Osteocyte (in vitro differentiated cells): Measurements from ENCODE around the genes GRXCR2 and PPP2R2B.

DNA sequence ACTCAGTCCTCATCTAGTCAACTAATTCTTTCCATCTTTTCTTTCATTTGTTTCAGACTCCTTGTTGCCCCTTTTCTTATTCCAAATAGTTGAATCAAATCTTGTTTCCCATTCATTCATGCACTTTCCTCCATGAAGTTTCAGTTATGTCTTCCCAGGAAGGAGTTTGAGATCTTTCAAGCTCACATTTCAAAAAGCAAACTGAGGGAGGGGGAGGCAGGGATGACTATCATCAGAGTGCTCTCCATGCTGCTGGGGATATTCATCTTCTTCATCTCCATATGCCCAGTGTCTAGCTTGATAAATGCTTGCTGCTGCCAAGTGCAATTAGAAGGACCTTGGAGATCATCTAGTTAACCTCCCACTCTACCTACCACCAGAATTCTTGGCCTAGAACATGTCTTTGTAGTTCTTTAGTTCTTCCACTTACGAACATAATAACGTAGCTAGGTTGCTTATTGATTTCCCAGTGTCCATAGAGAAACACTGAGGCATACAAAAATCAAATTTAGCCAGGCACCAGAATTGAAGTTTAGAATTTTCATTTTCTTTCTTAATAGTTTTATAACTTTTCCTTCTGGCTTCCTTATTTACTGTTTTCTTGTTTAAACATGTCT is 14.4 kb downstream of the NR3C1 start:
- PRO-cap = no peak

DNA sequence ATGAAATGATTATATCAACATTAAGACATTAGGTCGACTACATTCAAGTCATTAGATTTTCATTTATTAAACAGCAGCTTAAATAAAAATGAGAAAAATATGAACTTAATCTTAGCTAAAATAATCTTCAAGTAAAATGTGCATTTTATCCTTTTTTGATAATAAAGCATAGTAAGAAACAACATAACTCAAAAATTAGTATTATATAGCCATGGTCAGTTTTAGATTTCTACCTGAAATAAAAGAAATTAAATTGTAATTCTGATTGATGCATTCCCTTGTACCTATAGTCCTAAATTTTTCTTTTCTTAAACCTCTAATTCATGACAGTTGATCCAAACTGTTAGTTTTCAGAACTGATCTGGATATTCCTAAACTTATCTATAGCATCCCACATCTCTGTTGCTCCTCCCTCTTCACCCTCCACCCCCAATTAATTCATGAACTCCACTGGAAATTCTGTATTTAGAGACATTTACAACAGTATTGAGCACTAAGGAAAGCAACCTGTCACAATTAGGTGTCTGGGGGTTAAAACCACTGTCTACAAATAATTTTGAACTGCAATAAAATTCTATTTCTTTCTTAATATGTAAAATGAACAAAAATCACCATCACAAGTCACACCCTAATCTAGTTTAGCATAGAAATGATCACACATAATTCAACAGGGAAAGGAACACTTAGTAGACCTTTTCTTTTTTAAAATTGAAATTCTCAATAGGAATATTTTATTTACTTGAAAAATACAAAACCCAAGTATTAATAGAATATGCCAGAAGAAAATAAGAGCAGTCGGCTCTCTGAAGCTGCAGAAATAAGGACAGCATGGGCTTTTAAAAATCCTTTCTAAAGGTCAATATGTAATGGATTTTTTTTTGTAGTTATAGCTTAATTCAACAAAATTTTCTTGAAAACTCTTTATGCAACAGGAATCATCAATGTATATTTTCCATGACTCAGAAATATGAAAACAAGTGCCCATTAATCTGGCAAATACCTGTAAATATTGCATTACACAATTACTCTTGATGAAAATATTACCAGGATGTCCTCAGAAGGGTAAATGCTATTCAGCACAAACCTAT is 8.6 kb downstream of the NR3C1 start:
- PRO-cap = no peak

GRCh38 chr5:143432648-143433558 is 29.4 kb upstream of the NR3C1 start:
- PRO-cap = no peak

DNA sequence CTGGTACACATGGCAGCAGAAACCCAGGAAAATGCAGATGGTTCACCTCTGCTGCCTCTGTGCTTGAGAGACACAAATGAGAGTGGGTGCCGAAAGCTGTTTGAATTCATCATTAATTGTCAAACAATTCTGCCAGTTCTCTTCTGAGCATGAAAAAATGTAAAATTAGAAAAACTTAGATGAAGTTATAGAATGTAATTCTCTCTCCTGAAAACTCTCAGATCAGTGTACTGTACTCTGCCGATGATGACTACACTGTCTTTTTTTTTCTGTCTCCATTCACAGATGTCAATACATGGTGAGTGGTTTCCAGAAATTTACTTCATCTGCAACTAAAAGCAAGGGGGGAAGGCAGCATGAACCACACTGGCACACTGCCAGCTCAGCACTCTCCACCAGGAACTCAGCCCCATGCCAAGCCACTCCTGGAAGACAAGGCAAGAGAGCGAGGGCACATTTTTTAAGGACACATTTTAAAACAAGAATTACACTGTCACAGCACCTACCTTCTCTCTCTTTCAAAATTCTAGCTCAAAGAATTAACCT is 75.2 kb downstream of the HMHB1 start:
- PRO-cap = no peak

- PRO-cap = no peak
Observed at GRCh38 chr5:144189524-144190487, 19.1 kb downstream of the KCTD16 start.

GRCh38 chr5:145646047-145647063 is 188.8 kb downstream of the PRELID2 start:
- PRO-cap = no peak

GRCh38 chr5:145728014-145728756 is 107.0 kb downstream of the PRELID2 start:
- PRO-cap = no peak

DNA sequence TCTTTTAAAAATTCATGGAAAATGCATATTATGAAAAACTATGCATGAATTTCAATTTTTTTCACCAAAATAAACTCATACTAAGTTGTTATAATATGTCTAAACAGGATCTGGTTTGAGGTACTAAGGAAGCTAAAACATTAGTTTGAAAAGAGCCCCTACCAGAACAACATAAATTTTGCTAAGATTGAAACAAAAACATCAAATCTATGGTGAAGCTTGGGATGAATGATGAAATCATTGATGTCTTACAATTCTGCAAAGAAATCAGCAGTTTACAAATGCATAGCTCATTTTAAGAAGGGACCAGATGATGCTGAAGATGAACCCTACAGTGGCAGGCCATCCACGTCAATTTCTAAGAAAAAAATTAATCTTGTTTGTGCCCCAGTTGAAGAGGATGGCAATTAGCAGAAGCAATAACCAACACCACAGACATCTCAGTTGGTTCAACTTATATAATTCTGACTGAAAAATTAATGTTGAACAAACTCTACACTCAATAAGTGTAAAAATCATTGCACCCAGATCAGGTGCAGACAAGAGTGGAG is 80.6 kb downstream of the PRELID2 start:
- PRO-cap = no peak

DNA sequence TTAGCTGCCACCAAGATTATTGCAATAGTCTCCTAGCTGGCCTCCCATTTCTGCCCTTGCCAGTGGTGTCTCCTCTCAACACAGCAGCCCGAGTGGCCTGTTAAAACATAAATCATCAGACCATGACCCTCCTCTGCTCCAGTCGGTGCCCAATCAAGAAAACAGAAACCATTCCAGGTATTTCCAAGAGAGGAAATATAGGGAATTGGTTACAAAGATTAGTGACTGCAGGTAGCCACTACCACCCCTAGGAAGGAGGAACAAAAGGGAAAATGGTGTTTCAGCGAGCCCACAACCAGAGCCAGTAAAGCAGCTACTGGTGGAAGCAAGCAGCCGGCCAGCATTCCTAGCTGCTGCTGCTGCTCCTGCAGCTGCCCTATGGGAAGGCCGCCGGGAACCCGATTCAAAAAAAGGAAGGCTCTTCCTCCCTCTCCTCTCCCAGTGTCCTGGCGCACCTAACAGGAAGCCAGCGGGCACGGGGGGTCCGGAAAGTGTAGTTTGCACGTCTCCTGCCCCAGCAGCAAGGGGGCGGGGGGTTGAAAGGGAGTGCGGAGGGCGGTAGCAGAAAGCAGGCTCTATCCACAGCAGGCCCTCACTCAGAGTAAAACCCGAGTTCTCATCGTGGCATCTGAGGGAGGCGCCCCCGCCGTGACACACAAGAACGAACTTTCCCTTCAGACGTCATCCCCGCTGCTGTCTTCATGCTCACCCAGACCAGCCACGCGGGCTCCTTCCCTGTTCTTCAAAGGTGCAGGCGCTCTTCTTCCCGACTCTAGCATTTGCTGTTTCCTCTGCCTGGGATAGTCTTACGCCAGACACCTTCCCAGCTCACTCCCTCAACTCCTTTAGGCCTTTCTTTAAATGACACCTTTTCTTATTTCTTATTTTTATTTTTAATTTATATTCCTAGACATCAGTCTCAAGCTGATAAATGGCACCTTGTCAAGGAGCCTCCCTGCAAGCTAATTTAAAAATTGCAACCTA is 16.5 kb downstream of the GRXCR2 start:
- PRO-cap = unidirectional peak, minus-strand start at position 603 of the sequence

DNA sequence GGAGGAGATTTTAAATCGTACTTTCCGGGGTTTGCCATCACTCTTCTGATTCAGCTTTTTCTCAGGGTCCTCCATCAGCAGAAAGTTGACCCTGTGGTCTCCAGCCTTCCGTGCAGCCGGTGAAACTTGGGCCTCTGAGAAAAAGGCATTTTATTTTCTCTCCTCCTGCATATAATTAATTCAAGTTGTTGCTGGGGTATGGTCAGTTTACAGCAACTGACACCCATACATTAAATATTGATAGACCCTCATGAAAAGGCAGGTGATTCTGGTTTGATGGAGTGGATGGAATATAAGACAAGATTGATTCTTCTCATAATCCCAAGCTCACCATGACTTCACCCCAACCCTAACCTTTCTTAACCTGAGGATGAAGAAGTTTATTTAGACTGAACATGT is at the start of gene GRXCR2:
Gene GRXCR2 (minus strand): TSS at position 121 of the 399 bp plus-strand sequence.
- PRO-cap = no peak

- PRO-cap = no peak
Observed at GRCh38 chr5:145965577-145966335, 29.4 kb downstream of the SH3RF2 start.

DNA sequence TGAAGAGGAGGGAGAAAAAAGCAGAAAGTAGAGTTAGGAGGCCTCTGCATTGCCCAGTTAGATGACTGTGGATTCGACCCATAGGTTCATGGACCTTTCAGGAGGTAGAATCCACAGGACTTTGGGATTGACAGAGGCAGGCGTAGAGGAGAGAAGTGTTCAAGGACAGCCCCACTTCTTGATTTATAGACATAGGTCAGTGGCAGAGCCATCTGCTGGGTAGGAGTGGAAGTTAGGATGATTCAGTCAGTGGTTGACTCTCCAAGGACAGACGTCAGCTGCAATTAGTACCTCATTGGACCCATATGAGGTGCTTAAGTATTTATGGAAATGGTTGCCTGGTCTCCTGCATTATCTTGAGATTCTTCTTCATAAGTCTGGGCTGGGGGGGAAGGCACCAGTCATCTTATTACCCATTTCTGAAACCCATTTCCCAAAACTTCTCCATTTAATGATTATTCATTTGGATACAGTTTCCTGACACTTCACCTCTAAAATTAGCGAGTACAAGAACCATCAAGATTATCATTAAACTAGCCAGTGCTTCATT is 70.9 kb downstream of the SH3RF2 start:
- PRO-cap = no peak

DNA sequence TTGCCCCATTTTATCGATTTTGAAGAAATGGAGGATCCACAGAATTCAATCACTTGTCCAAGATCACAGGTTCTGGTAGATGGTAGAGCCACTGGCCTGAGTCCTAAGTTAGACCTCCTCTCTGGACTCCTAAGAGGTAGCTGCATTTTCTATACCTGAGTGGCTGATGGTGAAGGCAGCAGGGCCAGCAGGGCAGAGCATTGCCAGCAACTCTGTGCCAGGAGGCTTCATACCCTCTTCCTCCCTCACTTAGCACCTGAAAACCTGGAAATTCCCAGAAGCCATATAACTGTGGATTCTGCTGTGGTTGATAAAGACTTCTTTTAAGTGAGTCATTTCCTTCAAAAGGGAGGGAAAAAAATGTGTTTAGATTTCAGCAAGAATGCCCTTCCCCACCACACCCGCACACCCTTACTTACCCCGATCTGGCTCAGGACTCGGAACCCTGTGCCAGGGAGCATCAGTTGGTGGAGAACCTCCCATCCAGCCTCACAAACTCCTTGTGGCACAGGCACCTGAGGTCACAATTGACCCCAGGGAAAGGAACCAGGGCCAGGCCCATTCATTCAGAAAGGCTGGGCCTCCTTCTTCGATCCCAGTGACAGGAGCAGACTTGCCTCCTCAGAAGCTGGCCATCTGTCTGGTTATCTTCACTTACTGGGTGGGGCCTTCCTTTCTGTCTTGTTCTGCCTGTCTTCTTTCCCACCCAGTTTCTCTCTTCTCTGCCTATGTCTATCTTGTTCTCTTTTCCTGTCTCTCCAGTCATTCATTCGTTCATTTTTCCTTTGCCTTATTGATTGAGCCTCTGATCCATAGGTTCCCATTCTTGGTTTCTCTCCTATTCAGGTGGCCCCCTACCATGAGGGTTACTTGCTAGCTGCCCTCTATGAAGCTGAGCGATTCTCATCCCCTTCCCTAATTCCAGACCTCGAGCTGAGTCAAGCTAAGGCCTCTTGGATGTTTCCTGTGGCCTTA is 62.6 kb downstream of the PLAC8L1 start:
- PRO-cap = no peak

GRCh38 chr5:146202844-146203529 is 418 bp upstream of the RBM27 start:
- PRO-cap = unidirectional peak, minus-strand start at chr5:146203028; bidirectional peak, plus-strand start at chr5:146203605, minus-strand start at chr5:146203402

DNA sequence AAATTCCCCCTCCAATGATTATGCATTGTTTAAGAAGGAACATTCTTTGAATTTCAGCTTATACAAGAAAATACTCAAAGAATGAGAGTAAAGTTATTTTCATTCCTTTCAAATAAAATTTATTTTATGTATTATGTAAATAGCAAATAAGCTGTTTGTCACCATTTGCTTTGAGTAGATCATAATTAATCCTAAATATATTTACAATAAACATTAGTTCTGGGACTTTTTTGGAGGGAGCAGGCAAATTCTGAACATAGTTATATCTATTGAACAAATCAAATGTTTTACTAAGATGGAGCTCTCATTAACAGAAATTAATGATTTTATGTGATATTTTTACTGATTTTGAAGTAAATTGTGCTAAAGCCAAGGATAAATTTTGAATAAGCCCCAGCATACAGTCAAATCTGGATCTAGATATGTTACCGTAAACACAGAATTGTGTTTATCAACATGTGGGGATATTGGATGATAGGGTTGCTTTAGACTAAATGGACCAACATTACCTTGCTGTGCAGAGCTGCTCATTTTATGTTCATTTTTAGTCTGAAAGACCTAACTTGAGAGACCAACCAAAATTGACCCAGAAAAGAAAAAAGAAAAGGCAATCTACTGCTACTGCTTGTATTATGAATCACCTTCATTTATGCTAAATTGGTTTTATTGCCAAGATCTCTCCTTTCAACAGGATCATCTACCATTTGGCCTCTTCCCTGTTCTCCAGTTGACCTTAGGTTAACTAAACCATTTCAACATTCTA is 48.7 kb upstream of the POU4F3 start:
- PRO-cap = no peak

DNA sequence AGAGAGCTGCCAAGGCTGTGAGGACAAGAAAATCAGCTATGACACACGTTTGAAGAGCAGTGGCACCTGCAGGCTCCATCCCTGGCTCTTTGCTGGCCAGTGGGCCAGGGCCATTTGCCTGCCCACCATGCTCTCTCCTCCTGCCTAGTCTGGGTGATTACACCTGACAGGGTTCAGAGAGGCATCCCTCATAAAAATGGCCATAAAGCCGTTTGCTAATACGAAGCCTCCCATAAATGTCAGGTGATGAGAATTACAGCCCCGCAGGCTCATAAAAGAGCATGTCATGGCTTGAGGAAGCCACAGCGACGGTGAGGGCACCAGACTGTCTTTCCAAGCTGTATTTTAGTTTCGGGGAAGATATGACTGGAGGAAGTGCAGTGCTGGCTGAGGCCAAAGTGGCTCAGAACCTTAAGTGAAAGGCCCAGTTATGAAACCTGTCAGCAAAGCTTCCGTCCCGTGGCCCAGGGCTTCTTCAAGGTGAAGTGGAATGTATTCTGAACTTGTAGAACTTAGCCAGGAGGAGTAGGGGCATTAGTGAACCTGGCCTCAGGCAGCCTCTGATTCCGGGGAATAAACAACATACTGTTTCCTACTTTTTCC is 18.5 kb upstream of the TCERG1 start:
- PRO-cap = no peak

DNA sequence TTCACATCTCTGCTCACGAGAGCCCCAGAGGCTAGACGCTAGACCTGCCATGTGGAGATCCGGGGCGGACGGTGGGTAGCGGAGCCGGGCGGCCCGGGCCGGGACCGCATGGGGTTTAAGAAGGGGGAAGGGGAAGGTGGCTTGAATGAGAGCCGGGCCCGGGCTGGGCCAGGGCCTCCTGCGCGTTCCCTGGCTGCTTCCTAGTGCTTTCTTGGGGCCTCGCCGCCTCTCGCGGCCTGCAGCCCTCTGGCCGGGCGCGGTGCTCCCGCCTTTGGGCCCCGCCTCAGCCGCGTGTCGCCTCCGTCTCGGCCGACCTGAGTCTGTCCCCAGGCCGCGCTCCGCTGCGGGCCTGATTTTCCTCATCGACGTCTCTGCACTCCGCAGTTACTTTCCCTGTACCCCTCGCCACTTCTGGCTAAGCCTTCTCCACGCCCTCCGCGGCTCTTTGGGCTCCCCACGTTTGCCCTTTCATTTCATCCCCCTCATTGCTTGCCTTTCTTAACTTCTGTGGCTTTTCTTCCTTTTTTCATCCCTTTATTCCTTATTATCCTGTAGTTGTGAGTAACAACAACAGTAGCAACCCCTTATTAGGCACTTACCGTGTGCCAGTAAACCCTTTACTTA is 407 bp downstream of the TCERG1 start:
- PRO-cap = bidirectional peak, plus-strand start at position 352 of the sequence, minus-strand start at position 316 of the sequence

- PRO-cap = no peak
Observed at GRCh38 chr5:146448052-146448582, 984 bp downstream of the TCERG1 start.

GRCh38 chr5:146510366-146511109 is 5.5 kb downstream of the GPR151 start:
- PRO-cap = no peak

DNA sequence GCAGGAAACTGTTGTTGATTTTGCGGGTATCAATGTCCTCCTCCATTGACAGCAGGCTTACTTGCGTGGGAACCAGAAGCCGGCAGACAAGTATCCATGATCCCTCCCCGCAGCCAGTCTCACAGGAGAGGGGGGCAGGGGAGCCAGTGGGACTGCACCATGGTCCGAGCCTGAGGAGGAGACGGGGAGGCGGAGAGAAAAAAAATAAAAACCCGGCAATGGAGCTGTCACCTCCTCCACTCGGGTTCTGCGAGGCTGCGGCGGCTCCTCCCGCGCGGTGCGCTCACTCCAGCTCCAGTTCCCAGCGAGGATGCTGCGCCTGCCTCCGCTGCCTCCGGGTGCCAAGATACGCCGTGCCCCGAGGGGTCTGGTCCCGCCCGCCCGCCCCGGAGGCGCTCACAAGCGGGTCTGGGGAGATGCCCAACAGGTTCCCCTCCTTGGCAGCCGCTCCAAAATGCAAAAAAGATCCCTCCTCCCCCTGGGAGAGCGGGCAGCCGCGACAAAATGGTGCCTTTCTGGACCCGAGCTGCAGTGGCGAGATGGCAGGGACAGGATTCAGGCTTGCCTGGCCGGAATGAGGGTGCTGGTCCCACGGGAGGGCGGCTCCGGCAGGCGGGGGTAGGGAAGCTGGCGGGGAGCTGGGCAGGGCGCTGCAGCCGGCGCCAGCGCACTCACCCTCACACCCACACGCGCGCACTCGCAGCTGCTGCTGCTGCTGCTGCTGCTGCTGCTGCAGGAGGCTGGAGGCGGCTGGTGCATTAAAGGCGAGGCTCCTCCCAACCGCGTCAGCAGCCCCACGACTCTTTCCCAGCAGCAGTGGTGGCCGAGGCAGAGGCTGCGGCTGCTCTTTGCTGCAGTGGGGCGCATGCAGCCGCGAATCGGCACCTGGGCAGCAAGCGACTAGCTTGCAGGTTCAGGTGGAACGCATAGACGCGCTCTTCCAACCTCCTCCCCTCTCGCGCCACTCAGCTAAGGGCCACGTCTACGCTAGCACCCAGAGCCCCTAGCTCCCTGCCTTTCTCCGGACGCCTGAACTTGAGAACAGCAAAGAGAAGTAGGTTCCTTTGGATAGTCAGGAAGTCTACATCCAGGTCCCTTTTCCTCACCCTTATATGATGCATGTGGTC is at the start of gene PPP2R2B:
Gene PPP2R2B (minus strand): TSS at position 732 of the 1,127 bp plus-strand sequence.
- PRO-cap = no peak